ENCODE measurements around the gene ALK.

DNA sequence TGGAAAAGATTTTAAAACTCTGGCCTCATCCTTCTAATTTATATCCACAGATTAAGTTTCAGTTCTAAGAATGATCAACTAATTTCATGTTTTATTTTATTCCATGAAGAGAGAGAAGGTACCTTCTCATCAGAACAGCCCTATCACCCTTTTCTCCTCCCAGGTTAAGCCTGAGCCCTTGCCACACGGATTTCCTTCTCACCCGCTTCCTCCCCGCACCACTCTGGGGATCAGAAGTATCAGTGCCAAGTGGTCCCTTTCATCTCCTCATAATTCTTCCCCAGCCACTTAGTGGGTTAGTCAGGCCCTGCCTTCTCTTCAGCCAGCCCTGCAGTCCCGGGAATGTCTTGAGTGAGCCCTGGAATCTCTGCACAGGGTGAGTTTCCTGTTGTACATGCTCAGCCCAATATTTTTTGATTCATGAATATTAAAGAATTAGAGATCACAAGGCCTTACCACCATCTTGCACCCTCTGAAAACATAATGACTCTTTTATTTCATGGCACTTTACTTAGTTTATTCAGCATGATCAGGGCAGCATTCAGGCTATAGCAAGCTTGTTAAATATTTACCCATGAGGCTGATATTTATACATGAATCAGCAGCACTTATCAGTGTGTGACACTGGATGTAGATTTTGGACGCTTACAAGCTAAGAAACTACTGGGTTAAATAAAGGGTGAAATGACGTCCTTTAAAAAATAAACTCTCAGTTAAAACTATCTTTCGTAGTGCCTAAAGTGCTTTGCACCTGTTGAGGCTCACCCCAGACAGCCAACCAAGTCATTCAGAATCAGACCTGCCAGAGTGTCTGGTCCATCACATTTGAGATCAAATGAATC, 159.5 kb upstream of the FOSL2 start:
- PRO-cap, result no peak
- RRBS, result no CpG with 5 or more reads among the region's 7 CpGs

DNA sequence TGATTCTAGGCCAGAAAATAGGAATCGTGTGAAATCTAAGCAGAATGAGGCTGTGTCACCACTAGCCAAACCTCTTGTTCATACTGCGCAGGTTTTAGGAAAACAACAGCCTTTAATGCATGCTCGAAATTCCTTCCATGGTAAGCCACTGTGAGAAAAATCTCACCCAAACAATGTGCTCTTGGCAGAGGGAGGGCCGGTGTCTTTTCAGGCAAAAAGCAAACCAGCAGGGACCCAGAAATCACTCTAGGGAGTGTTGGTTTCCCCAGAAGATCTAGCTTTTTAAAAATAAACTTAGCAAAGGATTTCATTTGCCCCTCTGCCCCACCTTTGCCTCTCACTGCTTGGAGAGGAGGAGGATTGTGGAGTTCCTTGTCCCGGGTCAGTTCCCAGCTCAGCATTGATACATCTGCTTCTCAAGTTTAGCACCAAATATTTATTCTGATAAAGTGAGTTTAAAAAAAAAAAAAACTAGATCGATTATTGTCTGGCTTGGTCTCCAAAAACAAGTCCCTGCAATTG, 71.1 kb upstream of the FOSL2 start:
- PRO-cap, result no peak
- RRBS, result no CpG with 5 or more reads among the region's 6 CpGs

DNA sequence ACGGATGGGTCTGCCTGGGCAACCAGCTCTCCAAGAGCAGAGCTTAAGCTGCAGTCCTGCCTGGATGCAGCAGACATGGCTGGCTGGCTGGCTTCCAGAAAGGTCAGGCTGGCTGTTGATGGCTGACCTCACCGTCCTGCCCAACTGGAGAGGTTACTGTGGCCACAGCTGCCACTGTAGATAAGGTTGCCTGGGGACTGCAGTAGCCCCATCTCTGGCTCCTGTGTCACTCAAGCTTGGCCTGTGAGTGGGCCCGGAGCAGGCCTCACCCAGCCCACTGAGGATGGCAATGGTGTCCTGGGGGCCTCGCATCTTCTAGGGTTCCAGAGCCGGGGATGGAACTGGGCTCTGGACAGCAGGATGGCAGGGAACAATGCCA, 37.1 kb upstream of the FOSL2 start:
- PRO-cap, result no peak
- RRBS, result 95% methylated on average over 3 of the region's 5 CpGs

GRCh38 chr2:28379005-28379569, 13.6 kb upstream of the FOSL2 start:
- PRO-cap, result no peak
- RRBS, result no CpG with 5 or more reads among the region's 13 CpGs

- PRO-cap, result no peak
- RRBS, result no CpG with 5 or more reads among the region's 6 CpGs
These were observed 5.1 kb downstream of the FOSL2 start for GRCh38 chr2:28397803-28398129.

- PRO-cap, result no peak
- RRBS, result no CpG with 5 or more reads among the region's 11 CpGs
These were observed 30.5 kb downstream of the FOSL2 start for GRCh38 chr2:28423121-28423573.

GRCh38 chr2:28624677-28625824, 126.6 kb upstream of the PPP1CB start:
- PRO-cap, result no peak
- RRBS, result no CpG with 5 or more reads among the region's 22 CpGs

GRCh38 chr2:28683155-28683934, 68.3 kb upstream of the PPP1CB start:
- PRO-cap, result no peak
- RRBS, result no CpG with 5 or more reads among the region's 18 CpGs

DNA sequence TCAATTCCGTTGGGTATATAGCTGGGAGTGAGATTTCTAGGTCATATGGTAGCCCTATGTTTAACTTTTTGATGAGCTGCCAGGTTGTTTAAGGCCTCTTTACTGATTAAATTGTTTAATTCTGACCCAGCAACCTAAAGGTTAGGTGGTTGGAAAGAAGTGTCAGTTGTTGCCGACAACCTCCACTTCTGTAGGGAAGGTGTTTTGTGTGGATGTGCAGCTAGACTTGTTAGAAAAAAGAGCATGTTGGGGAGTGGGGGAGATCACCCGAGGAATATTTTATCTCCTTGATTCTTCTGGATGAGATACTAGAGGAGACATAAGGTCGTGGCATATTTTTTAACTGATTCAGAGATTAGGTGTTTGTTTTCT, 5.7 kb downstream of the PPP1CB start:
- PRO-cap, result no peak
- RRBS, result no CpG with 5 or more reads among the region's 4 CpGs

DNA sequence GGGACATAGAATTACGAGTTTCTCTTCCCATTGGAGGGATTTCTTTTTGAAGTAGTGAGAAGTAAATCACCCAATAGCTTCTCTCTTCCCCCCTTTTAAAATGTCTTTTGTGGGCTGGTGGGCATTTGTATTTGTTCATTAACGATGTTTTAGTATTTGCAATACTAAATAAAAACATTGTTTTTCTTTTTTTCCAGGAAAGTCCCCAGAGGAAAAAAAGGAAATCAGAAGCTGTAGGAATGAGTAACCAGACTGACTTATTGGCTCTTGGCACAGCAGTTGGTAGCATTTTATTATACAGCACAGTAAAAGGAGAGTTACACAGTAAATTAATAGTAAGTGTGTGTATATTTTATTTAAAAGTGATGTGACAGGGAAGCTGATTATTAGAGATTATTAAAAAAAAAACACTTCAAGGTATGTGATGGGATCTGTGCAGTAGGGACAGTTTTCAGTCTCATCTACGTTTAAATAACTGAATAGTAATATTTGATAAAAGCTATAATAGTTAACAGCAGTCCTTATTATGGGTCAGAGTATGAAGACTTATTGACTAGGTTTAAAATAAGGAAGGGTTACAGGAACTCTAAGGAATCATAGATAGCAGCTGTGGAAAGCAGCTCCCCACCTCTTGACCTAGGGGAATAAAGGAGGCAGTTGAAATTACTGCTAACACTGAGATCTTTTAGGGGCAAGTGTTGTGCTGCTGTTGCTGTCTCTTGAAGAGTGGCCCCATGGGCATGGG, 7.5 kb downstream of the WDR43 start:
- PRO-cap, result no peak
- RRBS, result no CpG with 5 or more reads among the region's 3 CpGs

- PRO-cap, result unidirectional peak, plus-strand start at chr2:28927066
- RRBS, result no CpG with 5 or more reads among the region's 6 CpGs
These were observed 32.5 kb downstream of the WDR43 start for GRCh38 chr2:28926934-28927481.

DNA sequence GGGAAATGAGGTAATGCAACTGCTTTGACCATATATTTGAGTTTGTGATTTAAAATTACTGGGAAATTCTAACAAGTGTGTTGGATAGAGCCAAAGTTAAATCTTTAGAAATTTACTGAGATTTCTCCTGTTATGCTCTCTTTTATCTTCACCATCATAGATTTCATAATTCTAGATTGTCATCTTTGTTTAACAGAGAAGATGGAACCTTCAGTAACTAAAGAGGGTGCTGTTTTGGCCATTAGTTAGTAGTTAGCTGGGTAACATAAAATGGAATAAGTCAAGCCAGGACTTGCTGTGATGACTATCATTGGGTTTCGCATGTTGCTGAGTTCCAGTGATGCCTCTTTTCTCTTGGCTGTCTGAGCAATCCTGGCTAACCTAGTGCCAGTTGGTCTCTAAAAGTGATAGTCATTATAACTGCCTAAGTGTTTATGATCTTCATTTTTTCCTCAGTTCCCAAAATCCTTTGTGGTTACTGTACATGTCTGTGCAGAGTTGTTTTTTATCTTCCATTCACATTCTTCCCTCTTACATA, 33.3 kb downstream of the WDR43 start:
- PRO-cap, result no peak
- RRBS, result no CpG with 5 or more reads among the region's 1 CpG

DNA sequence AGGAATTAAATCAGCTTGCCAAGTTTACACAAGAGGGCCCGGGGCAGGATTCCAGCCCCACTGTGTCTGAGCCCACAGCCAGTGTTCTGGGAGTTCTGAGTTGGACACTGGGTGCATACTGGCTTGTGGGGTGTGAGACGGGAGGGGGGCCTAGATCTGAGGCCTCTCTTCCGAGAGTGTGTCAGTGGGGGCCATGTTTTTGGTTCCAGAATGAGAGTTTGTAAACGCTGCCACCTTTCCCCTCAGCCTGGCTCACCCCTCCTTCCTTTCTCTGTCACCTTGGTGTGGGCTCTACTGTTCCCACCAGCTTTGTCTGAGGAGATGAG, 10.1 kb downstream of the TOGARAM2 start:
- PRO-cap, result unidirectional peak, plus-strand start at position 77 of the sequence
- RRBS, result no CpG with 5 or more reads among the region's 4 CpGs

- PRO-cap, result no peak
- RRBS, result no CpG with 5 or more reads among the region's 9 CpGs
These were observed 16.1 kb downstream of the TOGARAM2 start for GRCh38 chr2:28997121-28997609.

GRCh38 chr2:29009485-29010157, 28.5 kb downstream of the TOGARAM2 start:
- PRO-cap, result no peak
- RRBS, result no CpG with 5 or more reads among the region's 17 CpGs

DNA sequence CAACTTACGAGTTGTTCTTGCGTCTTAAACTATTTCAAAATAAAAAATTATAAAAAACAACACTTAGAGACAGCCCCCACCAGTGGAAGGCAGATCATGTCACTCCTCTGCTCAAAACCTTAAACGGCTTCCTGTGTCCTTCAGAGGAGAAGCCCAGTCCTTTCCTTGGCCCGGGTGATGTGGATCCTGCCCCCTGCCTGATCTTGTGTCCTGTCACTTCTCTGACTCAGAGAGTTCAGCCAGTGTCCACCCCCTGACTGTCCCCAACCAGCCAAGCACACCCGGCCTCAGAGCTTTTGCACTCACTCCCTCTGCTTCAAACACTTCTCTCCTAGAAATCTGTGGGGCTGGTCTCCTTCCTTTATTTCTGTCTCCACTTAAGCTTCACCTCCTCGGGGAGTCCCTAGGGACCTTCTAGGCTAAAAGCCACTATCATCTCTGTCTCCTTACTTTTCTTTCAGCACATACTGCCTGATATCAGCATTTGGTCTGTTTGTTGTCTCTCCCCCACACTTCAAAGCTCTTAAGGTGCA, 35.5 kb downstream of the TOGARAM2 start:
- PRO-cap, result no peak
- RRBS, result no CpG with 5 or more reads among the region's 6 CpGs

DNA sequence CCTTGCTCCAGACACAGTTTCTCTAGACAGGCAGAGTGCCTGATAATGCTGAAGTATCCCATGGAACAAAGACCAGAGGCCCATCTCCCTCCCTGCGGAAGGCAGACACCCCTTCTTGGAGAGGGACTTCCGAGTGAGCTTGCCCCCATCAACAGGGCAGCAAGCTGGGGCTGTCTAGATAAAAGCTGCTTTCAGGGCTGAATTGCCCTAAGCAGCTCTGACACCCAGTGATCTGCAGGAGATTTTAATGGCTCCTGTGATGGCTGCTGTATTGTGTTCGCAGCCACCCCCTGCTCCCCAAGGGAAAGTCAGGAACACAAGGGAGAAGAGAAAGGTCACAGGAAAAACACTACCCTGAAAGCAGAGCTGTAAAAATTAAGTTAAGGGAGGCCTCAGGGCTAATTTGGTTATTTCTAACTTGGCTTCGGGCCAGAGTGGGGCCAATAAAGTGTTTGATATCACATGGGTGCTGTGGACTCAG, 147.4 kb downstream of the CLIP4 start:
- PRO-cap, result no peak
- RRBS, result no CpG with 5 or more reads among the region's 4 CpGs

DNA sequence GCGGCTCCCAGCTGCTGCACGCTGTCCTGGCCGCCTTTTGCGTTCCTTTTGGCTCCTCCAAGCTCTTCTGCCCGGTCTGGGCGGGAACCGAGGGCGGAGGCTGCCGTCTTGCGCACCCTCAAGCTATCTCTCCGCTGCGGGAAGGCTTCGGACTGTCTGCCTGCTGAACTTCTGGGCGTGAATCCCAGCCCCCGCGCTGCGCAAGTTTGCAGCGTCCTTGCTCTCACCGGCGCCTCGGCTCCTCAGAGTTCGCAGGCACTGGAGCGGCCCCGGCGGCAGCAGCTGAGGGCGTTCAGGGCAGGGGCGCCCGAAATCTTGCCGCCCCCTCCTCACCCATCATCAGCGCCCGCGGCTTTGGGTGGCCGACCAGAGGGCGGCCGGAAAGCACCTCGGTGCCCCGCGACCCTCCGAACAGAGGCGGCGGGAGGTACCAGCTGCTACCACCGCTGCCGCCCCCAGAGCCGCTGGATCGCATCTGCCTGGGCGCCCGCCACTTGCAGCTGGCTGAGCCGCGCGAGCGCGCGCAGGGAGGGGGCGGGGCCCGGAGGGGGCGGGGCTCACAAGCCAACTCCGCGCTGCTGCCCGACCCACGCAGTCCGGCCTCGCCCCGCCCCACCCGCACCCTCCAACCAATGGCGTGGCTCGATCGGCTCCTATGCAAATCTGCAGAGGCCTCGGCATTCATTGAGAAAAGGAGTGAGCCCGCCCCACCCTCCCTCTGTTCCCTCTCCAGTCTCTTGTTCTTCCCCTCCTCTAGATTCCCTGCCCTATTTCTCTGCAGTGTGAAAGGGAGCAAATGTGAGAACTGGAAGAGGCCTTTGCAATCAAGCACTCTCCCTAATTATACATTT, at the start of gene ALK:
TSS of gene ALK (minus strand) at position 477 of the 851 bp plus-strand sequence.
- PRO-cap, result no peak
- RRBS, result 2% methylated on average over 13 of the region's 69 CpGs

DNA sequence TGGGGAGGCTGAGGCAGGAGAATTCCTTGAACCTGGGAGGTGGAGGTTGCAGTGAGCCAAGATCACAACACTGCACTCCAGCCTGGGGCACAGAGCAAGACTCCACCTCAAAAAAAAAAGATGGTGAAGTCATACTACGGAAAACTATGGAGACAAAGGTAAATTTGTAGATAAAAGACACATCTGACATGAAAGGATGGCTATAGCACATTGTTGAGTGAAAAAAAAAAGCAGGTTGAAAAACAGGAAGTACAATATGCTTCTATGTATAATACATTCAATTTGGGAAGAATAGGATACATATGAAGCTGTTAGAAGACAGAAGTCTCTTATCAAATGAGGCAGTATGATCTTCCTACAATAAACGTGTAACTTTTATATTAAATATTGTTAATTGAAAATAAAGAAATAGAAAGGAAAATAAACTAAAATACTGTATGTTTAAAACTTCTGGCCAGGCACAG, 1.8 kb upstream of the YPEL5 start:
- PRO-cap, result no peak
- RRBS, result no CpG with 5 or more reads among the region's 2 CpGs

DNA sequence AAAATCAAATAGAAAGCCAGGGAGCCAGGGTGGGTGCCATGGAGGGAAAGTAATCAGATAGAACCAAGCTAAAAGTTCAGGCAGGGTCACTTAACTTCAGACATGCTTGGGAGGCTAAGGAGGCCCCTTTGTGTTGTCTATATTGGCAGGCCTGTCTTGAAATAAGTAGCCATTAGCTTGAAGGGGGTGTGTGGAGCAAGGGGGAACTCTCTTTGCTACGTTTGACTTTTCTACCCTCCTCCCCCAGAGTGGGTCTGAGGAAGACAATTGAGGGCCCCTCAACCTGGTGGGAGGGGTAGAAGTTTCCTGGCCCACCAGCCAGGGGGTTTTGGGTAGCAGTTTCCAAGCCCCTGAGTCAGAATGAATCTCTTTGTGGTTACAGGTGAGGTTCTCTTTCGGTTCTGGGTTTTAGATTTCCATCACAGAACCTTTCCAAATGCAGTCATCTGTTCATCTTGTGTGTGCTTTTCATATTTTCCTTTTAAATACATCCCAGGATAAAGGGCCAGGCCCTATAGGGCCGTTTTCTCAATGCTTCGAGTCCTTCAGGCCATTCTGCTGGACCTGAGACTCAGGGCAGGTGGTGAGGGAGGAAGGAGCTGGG, 4.5 kb downstream of the LBH start:
- PRO-cap, result no peak
- RRBS, result no CpG with 5 or more reads among the region's 4 CpGs